ENCODE measurements around a stretch of chr15.

GRCh38 chr15:85688572-85689170, 106.1 kb downstream of the KLHL25 start:
- RRBS, result no CpG with 5 or more reads among the region's 3 CpGs

DNA sequence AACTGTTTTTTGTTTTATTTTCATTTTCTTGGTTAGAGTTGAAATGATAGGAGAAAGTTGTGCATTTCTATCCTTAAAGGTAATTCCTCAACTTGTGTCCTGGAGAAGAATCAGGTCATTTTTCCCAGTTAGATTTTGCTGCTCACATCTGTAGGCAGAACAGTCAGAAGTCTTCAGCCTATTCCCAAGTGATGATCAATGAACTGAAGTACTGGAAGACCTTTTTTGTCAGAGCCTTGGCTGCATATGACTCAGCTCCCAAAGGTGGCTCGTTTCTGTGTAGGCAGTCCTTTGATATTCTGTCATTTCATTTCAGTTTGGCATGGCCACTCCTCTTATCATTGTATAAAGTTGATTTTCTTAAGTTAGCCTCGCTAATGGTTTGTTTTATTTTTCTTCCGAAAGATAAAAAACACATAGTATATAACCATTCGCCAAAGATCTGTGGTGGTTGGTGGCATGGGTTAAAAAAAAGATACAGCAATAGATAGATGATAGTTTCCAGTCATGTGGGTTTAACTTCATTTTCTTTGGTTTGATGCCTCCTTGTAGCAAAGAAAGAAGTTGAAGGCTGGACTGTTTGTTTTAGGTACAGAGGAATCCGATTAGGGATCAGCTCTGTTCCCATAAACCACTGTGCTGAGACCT, 90.6 kb downstream of the KLHL25 start:
- RRBS, result no CpG with 5 or more reads among the region's 5 CpGs

DNA sequence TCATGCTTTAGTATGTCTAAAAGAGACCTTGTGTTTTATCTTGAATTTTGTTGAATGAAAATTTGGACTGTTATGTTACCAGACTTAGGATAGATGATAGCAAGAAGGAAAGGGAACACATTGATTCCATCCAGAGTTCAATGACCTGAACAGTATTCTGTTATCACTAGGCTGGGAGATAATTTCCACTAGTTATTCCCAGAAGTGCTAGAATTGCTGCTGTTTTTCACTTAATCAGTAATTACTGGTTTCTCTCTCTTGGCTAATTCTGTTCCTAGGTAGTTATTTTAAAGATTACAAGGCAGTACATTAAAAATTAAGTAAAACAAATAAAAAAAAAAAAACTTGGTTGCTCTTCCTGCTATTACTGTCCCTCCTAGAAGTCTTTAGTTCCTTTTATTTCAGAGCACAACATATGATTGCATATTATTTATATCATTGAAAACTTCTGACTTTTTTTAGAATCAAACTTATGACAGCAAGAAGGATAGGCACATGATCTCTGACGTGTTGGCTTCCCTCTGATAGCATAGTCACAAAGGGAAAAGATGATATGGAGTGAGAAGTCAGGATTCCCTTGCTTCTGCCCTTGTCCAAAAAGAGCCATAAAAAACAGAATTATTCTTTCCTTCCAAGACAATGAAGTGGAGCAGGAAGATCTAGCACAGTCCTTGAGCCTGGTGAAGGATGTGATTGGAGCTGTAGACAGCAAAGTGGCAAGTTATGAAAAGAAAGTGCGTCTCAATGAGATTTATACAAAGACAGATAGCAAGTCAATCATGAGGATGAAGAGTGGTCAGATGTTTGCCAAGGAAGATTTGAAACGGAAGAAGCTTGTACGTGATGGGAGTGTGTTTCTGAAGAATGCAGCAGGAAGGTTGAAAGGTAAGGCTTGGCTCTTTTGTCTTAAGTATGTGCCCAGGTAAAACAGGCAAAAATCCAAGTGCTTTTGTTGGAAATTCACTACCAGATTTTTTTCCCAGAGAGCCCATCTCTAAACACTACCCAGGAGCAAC, 72.0 kb downstream of the KLHL25 start:
- RRBS, result no CpG with 5 or more reads among the region's 4 CpGs

DNA sequence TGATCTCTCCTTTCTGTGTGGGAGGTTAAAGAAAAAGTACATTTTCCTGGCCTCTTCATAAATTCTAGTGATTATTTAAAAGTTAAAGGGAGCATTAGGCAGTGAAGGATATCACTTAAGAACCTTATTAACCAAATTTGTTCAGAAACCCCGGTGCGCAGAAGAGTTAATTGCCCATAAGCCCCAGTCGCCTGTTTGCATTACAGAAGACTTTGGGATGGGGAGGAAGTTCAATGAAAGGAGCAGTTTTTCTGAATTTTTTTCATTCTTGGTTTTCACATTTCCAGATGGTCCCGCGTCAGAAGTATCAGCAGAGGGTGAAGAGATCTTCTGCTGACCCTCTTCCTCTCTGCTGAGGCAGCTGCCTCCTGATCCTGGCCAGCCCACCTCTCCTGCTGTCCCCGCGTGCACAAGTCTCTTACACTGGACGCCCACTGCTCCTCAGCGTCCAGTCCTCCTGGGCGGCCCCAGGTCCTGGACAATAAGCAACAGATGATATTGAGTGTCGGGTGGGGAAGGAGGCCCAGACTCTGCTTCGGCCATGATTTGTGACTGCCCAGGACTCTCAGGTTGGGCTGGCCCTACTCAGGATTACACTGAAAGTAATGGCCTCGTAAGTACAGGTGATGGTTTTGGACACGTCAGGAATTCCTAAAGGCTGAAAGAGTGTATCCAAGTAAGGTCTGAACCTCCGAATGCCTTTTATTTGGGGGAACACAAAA, 50.2 kb downstream of the KLHL25 start:
- RRBS, result no CpG with 5 or more reads among the region's 15 CpGs

DNA sequence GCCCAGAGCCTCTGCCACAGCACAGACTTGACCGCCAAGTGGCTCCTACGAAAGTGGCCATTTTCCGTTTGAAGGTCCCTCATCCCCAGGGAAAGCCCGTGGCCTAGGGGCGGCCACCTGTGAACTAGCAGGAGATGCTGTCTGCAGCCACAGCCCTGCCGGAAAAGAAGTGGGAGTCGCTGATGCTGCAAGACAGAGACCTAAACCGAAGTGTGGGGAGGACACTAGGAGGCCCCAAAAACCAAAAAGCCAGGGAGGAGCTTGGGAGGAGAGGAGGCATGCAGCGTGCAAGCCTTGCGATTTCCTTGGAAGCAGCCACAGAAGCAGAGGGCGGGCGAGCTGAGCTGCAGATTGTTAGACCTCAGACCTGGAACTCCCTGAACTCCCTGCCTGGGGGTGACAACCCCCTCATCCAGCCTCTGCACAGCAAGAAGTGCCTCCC, 43.9 kb downstream of the KLHL25 start:
- RRBS, result no CpG with 5 or more reads among the region's 12 CpGs

- RRBS, result no CpG with 5 or more reads among the region's 3 CpGs
Observed at GRCh38 chr15:85757553-85757803, 37.2 kb downstream of the KLHL25 start.

- RRBS, result 90% methylated on average over 8 of the region's 24 CpGs
Observed at GRCh38 chr15:85760705-85761459, 33.8 kb downstream of the KLHL25 start.

DNA sequence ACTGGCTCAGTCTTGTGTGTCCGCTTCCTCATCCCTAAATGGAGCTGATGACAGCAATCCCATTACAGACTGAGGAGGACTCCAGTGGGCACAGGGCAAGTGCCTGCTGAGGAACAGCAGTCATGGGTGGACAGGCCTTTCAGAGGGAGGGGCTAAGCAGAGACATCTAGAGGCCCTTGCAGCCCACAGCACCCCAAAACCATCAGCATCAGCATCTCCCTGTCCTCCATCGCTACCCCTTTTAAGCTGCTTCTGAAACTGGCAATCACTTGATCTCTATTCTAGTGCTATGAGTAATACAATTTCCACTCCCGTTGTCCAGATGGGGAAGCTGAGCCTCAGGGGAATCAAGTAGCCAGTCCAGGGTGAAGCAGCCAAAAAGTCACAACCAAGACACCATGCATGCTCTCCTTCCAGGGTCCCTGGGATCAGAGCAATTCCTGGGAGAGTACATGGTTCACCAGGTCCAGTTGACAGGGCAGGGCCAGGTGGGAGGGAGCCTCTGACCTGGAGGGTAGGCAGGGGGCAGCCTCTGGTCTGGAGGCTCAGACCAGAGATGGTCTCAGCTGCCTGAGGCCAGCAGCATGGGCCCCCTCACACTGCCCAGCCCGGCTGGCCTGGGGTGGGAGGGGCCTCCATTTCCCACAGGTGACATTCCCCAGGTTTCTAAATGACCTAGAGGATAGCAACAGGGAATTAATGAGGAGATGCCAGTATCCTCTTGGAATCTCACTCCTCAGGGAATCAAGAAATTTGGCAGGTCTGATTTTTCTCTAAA, 30.0 kb downstream of the KLHL25 start:
- RRBS, result no CpG with 5 or more reads among the region's 4 CpGs

GRCh38 chr15:85780643-85781047, 14.1 kb downstream of the KLHL25 start:
- RRBS, result no CpG with 5 or more reads among the region's 6 CpGs

- RRBS, result no CpG with 5 or more reads among the region's 18 CpGs
Observed at GRCh38 chr15:85792468-85793265, 2.1 kb downstream of the KLHL25 start.

DNA sequence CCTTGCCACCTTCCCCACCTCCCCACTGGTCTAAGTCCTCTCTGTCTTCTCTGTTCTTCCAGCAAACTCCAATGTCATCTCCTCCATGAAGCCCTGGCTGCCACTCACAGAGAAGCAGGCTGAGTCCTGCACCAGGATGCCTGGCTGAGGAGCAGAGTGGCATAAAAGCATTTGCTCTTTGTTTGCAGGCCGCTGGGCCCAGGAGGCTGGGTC, 43.1 kb upstream of the KLHL25 start:
- RRBS, result no CpG with 5 or more reads among the region's 1 CpG

DNA sequence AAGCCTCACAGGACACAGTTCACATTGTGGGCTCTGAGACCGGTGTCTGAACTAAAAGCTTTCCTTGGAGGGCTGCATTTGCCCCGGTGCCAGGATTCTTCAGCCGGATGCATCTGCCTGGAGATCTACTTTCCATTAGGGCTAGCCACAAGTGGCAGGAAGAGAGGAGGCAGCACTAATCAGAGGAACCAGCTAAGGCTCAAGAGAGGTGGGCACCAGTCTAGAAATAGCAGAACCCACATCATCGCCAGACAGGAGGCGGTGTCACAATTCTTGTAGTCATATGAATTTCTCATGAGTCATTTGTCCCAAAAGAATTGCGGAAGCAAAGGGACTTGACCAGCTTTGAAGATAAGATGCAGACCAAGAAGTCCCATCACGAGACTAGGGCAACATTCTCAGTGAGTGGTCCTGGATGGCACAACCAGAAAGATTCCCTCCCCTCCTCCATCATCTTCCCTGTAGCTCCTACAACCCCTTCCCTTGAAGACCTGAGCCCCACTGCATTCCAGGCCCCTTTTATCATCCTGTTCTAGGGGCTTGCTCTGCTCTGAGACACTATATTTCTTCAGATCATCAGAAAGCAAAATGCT, 353.5 kb downstream of the NTRK3 start:
- RRBS, result 77% methylated on average over 1 of the region's 7 CpGs

DNA sequence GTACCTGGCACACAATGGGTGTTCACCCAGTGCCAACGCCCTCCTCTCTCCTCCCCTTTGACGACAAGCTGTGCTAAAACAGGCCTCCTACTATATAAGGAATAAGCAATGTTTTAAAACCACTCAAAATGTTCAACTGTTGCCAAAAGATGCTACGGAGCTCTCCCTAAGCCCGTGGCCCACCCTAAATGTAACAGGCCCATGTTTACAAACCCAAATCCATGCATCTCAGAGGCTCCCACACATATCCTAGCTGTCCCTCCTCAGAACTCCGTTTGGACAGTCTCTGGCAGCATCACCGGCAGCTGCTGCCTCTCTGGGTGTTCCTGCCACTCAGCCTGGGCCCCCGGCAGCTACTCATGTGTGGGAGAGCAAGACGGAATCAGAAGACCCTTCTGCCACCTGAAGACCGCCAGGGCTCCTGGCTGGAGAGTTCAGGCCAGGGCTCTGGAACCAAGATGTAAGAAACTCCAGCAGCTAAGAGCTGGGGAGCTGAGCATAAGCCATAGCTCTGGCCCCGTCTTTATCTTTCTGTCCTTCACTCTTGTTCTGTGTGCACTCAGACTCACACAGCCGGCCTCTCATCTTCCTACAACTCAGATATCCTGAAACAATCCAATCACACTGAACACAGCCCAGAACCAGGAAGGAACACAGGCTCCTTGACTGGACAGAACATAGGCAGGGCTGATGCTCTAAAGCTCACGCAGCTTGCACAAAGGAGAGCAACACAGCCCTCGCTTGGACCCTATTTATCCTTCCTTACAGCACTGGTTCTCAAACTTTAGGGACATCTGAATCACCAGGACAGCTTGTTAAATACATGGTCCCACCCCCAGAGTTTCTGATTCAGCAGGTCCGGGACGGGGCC, 65.4 kb downstream of the MRPL46 start:
- RRBS, result 28% methylated on average over 2 of the region's 15 CpGs

DNA sequence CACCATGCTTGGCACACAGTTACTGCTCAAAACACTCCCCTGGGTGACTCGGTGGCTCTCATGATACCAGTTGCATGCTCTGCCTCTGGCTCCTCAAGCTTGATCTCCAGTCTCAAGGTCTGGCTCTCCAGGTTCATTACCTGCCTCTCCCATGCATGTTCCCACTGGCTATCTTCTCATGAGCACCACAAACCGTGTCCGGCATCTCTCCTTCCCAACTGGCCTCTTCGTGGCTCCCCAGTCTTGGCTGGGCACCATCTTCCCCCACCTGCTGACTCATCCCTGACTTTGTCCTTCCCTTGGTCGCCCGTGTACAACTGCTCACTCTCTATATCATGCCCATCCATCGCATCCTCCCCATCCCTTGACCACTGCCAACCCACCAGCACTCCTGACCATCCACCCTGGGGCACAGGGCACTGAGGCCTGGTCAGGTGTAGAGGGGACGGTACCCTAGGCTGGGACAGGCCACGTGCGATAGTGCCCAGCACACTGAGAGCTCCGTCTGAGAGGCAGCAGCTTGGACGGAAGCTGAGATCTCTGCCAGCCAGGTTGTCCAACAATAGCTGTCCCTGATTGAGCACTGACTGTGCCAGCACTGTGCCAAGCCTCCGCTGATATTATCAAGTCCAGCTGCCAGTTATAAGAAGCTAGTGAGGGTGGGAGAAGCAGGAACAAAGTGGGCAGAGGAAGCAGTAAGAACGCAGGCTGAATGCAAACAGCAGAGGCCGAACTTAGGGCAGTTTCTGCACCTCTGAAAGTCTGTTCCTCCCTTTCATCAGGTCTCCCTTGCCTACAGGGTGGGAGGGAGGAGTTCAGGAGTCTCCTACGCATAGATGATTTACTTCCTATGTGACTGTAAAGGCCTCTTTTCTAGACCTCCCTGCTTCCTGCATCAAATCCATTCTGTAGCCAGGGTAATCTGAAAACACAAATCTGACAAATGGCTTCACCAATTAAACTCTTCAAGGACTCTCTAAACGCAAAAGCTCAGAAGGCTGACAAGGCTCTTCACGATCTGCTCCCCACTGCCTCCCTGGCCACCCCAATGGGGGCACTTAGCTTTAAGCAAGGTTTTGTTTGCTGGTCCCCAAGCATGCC, 29.6 kb downstream of the MRPS11 start:
- RRBS, result no CpG with 5 or more reads among the region's 18 CpGs

GRCh38 chr15:88624144-88625336, 3.4 kb downstream of the AEN start:
- RRBS, result no CpG with 5 or more reads among the region's 27 CpGs

DNA sequence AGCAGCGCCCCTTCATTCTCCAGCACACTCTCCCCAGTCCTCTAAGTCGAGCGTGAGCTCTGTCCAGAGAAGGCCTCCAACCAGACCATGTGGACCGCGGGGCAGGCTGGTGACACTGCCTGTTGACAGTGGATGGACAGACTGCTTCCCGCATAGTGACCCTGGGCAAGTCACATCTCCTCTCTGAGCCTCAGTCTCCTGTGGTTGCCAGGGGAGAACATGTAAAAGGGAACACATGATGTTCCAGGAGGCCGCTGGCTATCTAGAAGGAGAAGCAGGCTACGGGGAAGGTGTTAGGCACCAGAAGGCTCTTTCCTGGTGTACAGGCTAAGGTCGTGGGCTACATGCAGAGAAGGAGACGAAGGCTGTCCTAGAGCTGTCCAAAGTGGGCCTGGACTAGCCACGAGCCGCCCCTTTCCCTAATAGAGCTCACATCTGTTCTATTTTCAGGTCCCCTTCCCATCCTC, 11.0 kb downstream of the ISG20 start:
- RRBS, result no CpG with 5 or more reads among the region's 12 CpGs

DNA sequence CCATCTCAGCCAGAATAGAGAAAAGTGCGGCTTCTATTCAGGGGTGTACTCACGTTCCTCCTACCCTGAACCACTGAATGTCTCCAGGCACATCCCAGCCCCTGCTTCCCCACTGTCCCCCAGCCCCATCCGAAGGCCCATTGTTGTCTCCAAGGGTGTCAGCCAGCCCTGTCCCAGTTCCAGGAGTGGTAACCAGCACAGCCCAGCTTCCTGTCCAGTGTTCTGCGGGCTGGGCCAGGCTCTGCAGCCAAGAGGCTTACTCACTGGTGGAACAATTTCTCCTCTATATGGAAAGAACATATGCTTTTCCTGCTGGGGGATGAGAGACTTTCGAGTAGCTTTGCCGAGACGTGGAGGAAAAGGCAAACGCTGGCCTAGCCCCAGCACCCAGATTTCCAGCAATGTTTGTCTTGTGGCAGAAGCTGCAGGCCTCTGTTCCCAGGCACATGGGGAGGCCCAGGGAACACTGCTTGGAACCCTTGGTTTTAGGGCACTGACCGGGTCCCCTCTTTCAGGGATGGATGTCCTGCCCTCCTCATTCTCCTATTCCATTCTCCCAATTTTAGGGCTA, 20.8 kb downstream of the ISG20 start:
- RRBS, result no CpG with 5 or more reads among the region's 9 CpGs

- RRBS, result no CpG with 5 or more reads among the region's 1 CpG
Observed at GRCh38 chr15:88720929-88721284, 82.1 kb downstream of the ISG20 start.

- RRBS, result no CpG with 5 or more reads among the region's 6 CpGs
Observed at GRCh38 chr15:88904482-88905084, 8.6 kb downstream of the MFGE8 start.

- RRBS, result no CpG with 5 or more reads among the region's 21 CpGs
Observed at GRCh38 chr15:88909712-88910932, 3.1 kb downstream of the MFGE8 start.

All from hTERT-HM (cell line).